Keratinocyte (primary cell): Measurements from ENCODE around the genes MRPS6 and CLIC6.

DNA sequence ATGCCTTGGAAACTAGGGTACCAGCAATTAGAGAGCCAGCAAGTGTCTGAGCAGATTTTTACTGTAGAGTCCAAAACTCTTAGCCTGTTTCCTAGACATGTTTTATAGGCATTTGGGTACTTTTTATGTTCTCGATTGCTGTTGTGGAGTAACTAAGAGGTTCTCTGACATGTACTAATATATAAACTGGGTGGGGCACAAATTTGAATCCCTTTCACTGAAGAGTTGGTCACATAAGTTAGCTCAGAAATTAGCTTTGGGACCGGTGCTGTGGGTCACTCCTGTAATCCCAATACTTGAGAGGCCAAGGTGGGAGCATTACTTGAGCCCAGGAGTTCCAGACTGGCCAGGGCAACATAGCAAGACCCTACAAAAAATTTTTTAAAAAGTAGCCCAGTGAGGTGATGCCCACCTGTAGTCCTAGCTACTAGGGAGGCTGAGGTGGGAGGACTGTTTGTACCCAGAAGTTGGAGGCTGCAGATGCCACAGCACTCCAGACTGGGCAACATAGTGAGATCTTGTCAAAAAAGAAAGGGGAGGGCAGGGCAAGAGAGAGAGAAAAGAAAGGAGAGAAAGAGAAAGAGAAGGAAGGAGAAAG lies 6.1 kb downstream of the ITSN1 start:
CAGE:
- cytosol, long polyA minus RNA: no peak
- cytosol, long polyA plus RNA: no peak
- long polyA plus RNA: no peak
- nucleus, long polyA minus RNA: no peak
- nucleus, long polyA plus RNA: no peak

DNA sequence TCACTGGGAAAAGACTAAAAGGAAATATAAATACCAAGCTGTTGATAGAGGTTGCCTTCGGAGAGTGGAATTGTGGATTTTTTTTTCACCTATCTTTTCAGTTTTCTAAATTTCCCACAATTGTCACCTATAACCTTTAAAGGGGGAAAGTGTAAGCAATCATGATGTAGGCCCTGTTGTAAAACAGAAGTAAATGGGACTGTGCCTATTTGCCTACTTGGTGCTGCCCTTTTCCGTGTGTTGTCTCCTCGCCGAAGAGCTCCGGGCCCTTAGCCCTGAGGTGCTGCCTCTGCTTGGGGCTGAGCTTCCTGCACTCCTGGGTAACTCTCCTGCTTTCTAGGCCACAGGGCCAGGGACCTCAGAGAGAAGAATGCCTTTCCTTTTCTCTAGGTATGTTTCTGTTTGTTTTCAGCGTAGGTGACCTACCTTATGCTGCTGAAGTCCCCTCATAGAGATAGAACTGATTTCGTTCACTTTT lies 61.4 kb downstream of the ITSN1 start:
CAGE:
- cytosol, long polyA minus RNA: no peak
- cytosol, long polyA plus RNA: no peak
- long polyA plus RNA: no peak
- nucleus, long polyA minus RNA: no peak
- nucleus, long polyA plus RNA: no peak

CAGE:
- cytosol, long polyA minus RNA: start-site peak on the plus strand at chr21:34073547-34073607, 40 reads
- cytosol, long polyA plus RNA: start-site peak on the plus strand at chr21:34073511-34073610, 267 and 118 reads in 2 replicates
- long polyA plus RNA: start-site peak on the plus strand at chr21:34073203-34073232, 20 and 31 reads in 2 replicates
- nucleus, long polyA minus RNA: no peak
- nucleus, long polyA plus RNA: no peak
Observed at GRCh38 chr21:34072710-34073773, at the start of gene MRPS6. Gene MRPS6, plus strand, starts transcription at chr21:34073578.

DNA sequence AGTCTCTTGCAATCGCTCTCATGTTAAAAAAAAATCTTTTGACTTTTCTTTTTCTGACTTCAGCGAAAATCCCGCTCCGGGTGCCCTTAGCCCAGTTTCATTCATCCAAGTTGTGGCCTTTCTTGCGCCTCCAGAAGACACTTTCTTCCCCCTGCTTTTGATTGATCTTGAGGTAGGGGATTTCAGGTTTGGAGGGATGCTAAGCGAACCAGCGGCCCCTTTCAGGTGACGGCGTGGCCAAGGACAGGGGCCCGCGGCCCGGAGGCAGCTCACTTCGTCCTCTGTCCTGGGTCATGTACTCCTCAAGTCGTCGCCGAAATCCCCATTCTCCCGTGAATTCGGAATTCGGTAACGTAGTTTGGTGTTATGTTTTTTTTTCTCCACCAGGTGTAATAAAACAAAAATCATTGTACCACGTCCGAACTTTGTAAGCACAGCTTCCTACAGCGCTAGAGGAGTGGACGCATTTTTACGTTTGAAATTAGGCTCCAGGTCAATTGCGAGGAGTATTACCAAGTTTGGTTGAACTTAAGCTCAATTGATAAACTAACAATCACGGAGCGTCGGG lies 1.0 kb downstream of the MRPS6 start:
CAGE:
- cytosol, long polyA minus RNA: no peak
- cytosol, long polyA plus RNA: no peak
- long polyA plus RNA: no peak
- nucleus, long polyA minus RNA: no peak
- nucleus, long polyA plus RNA: no peak

CAGE:
- cytosol, long polyA minus RNA: no peak
- cytosol, long polyA plus RNA: no peak
- long polyA plus RNA: no peak
- nucleus, long polyA minus RNA: no peak
- nucleus, long polyA plus RNA: no peak
Observed at GRCh38 chr21:34180479-34181506, 107.4 kb downstream of the MRPS6 start.

GRCh38 chr21:34221869-34222107 lies 142.0 kb upstream of the KCNE2 start:
CAGE:
- cytosol, long polyA minus RNA: no peak
- cytosol, long polyA plus RNA: no peak
- long polyA plus RNA: no peak
- nucleus, long polyA minus RNA: no peak
- nucleus, long polyA plus RNA: no peak

GRCh38 chr21:34510386-34511217 lies 1.4 kb downstream of the KCNE1 start:
CAGE:
- cytosol, long polyA minus RNA: no peak
- cytosol, long polyA plus RNA: no peak
- long polyA plus RNA: no peak
- nucleus, long polyA minus RNA: no peak
- nucleus, long polyA plus RNA: no peak

CAGE:
- cytosol, long polyA minus RNA: no peak
- cytosol, long polyA plus RNA: no peak
- long polyA plus RNA: no peak
- nucleus, long polyA minus RNA: no peak
- nucleus, long polyA plus RNA: no peak
Observed at GRCh38 chr21:34522006-34522783, 10.2 kb upstream of the KCNE1 start.

GRCh38 chr21:34545013-34546049 lies 33.3 kb upstream of the KCNE1 start:
CAGE:
- cytosol, long polyA minus RNA: no peak
- cytosol, long polyA plus RNA: no peak
- long polyA plus RNA: no peak
- nucleus, long polyA minus RNA: no peak
- nucleus, long polyA plus RNA: no peak

DNA sequence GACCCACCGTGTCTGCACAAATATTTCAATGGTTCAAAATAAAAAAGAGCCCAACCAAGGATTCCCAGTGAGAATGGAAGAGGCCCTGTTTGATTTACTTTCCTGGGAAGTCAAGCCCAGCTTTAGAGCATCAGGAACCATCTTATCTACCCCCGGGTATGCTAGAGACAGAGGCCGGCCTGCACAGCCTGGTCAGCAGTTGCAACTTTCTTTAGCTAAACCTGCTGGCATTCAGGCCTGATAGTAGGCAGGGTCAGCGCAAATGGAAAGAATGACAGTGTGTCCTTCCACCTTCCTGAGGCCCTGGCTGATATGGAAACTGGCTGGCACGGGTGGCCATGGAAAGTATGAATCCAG lies 34.9 kb downstream of the RCAN1 start:
CAGE:
- cytosol, long polyA minus RNA: no peak
- cytosol, long polyA plus RNA: no peak
- long polyA plus RNA: no peak
- nucleus, long polyA minus RNA: no peak
- nucleus, long polyA plus RNA: no peak

DNA sequence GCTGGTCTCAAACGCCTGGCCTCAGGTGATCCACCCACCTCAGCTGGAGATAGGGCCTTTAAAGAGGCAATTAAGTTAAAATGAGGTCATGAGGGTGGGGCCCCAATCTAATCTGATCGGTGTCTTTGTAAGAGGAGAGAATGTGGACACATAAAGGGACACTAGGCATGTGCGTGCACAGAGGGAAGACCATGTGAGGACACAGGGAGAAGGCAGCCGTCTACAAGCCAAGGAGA lies 31.6 kb downstream of the RCAN1 start:
CAGE:
- cytosol, long polyA minus RNA: no peak
- cytosol, long polyA plus RNA: no peak
- long polyA plus RNA: no peak
- nucleus, long polyA minus RNA: no peak
- nucleus, long polyA plus RNA: no peak

GRCh38 chr21:34592005-34592622 lies 22.8 kb downstream of the RCAN1 start:
CAGE:
- cytosol, long polyA minus RNA: no peak
- cytosol, long polyA plus RNA: no peak
- long polyA plus RNA: no peak
- nucleus, long polyA minus RNA: no peak
- nucleus, long polyA plus RNA: no peak

GRCh38 chr21:34668511-34669220 lies at the start of gene CLIC6:
Gene CLIC6, plus strand, starts transcription at chr21:34668994.
CAGE:
- cytosol, long polyA minus RNA: no peak
- cytosol, long polyA plus RNA: no peak
- long polyA plus RNA: no peak
- nucleus, long polyA minus RNA: no peak
- nucleus, long polyA plus RNA: no peak

DNA sequence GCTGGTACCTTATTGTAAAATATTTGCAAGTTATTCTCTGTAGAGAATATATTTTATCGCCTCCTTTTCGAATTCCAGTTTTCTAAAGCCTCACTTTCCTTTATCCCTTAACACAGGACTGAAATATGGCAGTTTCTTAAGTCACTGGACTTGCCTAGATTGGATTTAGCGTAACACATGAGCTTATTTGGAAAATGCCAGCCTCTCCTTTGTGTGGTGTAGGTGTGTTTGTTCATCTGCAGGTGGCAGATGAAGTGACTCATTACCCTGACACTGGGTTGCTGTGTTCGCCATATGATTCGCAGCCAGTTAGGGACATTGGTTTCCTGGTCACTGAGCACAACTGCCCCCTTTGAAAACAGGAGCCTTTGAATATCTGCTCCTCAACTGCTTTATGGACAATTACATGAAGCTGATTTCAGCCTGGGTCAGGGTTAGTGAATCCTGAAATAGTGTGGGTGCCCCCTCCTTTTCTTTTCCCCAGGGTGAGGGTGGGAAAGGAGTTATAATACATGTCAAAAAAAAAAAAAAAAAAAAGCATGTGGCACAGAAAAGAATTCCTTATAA lies 21.6 kb downstream of the CLIC6 start:
CAGE:
- cytosol, long polyA minus RNA: no peak
- cytosol, long polyA plus RNA: no peak
- long polyA plus RNA: no peak
- nucleus, long polyA minus RNA: no peak
- nucleus, long polyA plus RNA: no peak

DNA sequence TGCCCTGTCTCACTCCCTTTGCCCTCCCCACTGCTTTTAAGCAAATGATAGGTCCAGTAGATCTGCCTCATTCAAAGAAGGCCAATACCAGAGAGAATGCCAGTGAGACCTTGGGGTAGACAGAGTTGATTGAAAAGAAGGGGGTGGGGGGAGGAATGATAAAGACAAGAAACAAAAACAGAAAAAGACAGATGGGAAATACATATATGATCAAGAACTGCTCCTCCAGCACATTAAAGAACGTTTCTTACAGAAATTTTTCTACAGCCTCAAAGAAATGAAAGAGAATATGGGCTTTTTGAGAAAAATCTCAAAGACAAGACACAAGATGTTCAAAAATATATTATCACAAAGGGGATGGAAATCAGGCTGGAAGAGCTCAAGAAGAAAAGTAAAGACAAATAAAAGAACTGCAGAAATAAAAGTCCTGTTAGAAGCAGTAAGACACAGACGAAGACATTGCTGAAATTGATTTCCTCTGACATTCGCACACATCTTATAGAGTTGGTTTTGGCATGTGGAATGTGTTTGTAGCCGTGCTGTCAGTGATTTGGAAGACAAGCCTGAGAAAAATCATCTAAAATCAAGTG lies 44.3 kb downstream of the CLIC6 start:
CAGE:
- cytosol, long polyA minus RNA: no peak
- cytosol, long polyA plus RNA: no peak
- long polyA plus RNA: no peak
- nucleus, long polyA minus RNA: no peak
- nucleus, long polyA plus RNA: no peak

GRCh38 chr21:34734585-34735319 lies 66.0 kb downstream of the CLIC6 start:
CAGE:
- cytosol, long polyA minus RNA: no peak
- cytosol, long polyA plus RNA: no peak
- long polyA plus RNA: no peak
- nucleus, long polyA minus RNA: no peak
- nucleus, long polyA plus RNA: no peak

DNA sequence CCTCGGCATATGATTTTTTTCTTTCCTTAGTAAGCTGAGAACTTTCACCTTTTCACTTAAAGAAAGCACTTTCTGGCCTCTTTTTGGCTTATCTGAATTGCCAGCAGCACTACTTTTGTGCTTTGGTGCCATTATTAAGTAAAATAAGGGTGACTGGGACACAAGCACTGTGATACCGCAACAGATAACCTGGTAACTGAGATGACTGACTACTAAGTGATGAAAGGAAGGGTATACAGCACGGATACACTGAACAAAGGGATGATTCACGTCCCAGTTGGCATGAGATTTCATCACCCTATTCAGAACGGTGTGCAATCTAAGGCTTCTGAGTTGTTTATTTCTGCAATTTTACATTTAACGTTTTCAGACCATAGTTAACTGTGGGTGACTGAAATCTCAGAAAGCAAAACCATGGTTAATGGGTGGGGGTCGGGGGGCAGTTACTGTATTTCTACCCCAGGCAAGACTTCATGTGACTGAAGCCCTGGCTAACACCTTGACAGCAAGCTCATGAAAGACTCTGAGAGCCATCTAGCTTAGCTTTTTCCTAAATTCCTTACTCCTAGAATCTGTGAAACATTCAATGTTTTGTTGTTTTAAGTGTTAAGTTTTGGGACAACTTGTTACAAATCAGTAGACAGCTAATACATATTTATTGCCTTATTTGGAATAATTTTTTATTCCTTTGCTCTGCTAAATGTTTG lies 102.8 kb downstream of the CLIC6 start:
CAGE:
- cytosol, long polyA minus RNA: no peak
- cytosol, long polyA plus RNA: no peak
- long polyA plus RNA: no peak
- nucleus, long polyA minus RNA: no peak
- nucleus, long polyA plus RNA: no peak

CAGE:
- cytosol, long polyA minus RNA: start-site peak on the minus strand at chr21:34789296-34789370, 22 reads
- cytosol, long polyA plus RNA: no peak
- long polyA plus RNA: no peak
- nucleus, long polyA minus RNA: no peak
- nucleus, long polyA plus RNA: start-site peak on the minus strand at chr21:34788675-34788760, 150 and 23 reads in 2 replicates; start-site peak on the minus strand at chr21:34788845-34788933, 106 and 27 reads in 2 replicates
Observed at GRCh38 chr21:34788638-34789399, 120.0 kb downstream of the CLIC6 start.

DNA sequence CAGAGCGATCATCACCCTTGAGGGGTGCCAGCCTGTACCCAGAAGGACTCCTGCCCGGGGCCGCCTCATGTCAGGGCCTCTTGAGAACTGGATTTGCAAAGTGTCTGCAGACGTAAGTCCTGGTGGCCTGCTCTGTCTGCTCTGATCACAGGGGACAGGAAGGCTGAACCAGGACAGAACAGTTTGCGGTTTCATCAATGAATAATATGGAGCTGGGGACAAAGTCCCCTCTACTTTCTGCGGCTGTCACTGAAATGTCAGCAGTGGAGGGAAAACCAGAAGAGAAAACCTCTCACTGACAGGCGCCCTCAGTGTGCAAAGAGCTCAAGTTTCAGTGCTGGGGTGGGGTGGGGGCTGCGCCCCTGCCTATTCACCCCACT lies 149.0 kb downstream of the CLIC6 start:
CAGE:
- cytosol, long polyA minus RNA: no peak
- cytosol, long polyA plus RNA: no peak
- long polyA plus RNA: no peak
- nucleus, long polyA minus RNA: no peak
- nucleus, long polyA plus RNA: no peak

DNA sequence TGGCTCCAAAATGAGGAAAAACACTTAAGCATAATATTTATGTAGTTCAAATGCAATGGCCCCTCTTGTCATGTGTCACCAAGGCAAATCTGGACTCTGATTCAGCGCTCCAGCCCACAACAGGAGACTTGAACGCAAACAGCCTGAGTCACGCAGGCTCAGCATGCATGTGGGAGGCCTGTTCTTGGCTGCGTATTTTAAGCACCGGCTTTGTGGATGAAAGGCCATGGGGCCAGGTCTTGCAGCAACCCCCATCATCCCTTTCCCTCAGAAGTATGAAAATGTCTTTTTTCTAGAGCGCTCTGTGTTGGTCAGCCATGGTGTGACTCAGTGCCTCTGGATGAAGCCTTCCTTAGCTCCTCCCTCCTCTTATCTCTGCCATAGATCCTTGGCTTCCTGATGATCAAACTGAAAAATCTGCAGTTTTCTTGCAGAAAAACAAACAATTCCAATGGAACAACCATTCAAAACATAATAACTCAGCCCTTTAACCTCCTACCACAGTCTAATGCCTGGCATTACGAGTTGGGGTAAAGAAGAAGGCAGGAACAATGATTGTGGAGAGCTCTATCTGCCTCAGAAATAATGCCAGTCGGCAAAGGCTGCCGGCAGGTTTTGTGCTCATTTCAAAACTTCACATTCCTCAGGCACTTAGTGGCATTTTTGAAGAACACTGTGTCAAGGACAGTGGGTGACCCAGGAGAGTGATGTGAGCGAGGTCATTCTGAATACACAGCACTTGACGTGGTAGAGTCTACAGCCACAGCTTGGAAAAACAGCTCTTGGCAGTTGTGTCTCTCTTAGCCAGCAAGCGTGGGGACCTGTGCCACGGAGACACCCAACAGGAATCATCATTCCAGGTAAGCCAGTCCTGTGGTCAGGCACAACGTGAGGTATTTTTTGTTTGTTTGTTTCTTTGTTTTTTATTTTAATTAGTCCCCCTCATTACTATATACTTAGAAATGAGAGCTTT lies 167.6 kb downstream of the CLIC6 start:
CAGE:
- cytosol, long polyA minus RNA: no peak
- cytosol, long polyA plus RNA: no peak
- long polyA plus RNA: no peak
- nucleus, long polyA minus RNA: no peak
- nucleus, long polyA plus RNA: no peak